Suprapubic skin (tissue), 4 donors: ENCODE data around the genes SRRT, ACHE, MUC12, TRIM56 and CLDN15.

- PRO-cap, result bidirectional peak, plus-strand start at chr7:100875103, minus-strand start at chr7:100874954; unidirectional peak, minus-strand start at chr7:100875534
- RAMPAGE, long total RNA, 4 experiments, result start-site peak on the plus strand in 4 of 4 experiments, at chr7:100875099-100875195 at its widest, 109 to 447 reads per replicate
Observed at GRCh38 chr7:100874809-100875943, at the start of gene SRRT. TSS of gene SRRT (plus strand) at chr7:100875103.

DNA sequence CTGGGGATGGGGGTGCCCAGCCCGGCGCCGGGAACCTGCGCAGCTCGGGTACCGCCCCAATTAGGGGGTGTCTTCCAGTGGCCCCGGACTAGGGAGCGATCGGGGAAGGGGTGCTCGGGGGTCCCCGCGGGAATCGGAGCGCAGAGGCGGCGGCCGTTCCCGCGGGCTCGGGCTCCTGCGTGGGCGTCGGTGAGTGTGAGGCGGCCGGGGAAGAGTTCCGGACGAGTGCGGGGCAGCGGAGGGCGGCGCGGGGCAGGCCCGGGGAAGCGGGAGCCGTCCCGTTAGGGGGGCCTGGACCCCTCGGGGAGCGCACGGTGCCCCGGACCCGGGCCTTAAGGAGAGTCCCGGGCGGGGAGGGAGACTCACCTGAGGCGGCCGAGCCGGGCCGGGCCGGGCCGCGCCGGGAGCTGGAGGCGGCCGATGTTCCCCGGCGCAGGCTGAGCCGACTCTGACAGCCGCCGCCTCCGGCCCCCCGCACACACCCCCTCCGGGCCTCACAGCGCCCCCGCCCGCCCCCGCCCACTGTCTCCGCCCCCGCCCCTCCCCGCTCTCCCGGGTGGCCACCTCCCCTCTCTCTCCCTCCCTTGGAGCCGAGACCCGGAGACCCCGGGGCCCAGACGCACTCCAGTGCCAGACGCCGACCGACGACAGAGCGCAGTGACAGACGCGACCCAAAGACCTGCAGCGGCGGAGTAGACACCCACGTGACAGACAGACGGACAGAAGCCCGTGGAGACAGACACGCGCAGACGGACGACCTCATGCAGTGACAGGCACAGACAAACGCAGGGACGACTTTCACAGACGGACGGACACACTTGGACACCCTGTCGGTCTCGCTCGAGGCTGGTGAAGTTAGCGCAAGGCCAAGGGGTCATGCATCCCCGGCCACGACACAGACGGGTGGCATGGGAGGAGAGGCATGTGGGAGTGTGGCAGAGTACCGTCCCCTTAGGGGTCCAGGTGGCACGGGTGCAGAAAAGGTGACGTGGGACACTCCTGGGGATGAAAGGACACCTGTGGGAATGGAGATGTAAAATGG lies at the start of gene ACHE:
ACHE (minus strand) TSS at position 453 of the 1,042 bp plus-strand sequence.
- PRO-cap, result bidirectional peak, plus-strand start at position 616 of the sequence, minus-strand start at position 453 of the sequence
- RAMPAGE, long total RNA, 4 experiments, result no peak in any of the 4 experiments

DNA sequence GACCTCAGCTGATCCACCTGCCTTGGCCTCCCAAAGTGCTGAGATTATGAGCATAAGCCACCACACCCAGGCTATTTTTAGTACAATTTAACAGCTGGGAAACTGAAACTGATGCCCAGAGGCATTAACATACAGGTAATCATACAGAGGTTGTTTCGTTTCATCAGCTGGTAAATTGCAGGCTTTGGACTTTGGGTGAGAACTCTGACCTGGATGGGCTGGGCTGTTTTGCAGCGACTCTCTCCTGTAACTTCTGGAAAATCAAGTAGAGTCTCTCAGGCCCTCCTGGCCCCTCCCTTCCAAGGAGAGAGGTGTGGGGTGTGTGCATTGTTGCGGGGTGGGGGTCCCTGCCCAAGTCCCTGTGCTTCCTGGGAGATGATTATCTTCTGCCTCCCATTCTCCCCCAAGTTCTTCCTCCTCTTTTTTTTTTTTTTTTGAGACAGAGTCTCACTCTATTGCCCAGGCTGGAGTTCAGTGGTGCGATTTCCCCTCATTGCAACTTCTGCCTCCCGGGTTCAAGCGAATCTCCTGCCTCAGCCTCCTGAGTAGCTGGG lies 6.4 kb upstream of the ACHE start:
- PRO-cap, result no peak
- RAMPAGE, long total RNA, 4 experiments, result no peak in any of the 4 experiments

DNA sequence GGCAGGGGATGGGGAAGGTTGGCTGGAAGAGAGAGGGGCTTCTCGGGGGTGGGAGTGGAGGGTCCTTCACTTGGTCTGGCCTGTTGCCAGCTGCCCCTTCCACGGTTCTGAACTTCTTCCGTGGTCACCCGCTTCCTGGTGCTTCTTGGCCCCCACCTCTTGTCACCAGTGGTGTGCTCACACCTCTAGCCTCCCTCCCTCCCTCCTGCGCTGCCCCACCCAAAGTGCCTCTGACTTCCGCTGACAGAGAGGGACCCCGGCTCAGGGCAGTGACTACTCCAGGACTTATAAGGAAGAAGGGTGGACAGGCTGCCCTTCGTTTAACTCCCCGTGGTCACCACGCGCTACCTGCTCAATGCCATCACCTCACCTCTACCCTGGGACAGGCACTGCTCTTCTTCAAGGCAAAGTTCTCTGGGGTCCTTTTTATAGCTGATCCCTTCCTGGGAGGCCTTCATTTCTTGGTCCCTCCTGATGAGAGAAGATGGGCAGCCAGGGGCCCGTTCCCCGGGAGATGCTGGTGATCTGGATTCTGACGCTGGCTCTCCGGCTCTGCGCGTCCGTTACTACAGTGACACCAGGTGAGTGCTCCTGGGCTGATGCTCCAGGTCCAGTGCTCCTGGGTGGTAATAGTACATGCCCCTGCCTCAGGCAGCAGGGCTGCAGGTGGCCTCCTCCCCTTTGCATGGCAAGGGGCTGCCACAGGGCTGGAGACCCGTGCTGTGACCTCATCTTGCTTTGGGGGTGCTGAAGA lies at the start of gene MUC12:
MUC12 (plus strand) TSS at position 457 of the 754 bp plus-strand sequence.
- PRO-cap, result no peak
- RAMPAGE, long total RNA, 4 experiments, result no peak in any of the 4 experiments

DNA sequence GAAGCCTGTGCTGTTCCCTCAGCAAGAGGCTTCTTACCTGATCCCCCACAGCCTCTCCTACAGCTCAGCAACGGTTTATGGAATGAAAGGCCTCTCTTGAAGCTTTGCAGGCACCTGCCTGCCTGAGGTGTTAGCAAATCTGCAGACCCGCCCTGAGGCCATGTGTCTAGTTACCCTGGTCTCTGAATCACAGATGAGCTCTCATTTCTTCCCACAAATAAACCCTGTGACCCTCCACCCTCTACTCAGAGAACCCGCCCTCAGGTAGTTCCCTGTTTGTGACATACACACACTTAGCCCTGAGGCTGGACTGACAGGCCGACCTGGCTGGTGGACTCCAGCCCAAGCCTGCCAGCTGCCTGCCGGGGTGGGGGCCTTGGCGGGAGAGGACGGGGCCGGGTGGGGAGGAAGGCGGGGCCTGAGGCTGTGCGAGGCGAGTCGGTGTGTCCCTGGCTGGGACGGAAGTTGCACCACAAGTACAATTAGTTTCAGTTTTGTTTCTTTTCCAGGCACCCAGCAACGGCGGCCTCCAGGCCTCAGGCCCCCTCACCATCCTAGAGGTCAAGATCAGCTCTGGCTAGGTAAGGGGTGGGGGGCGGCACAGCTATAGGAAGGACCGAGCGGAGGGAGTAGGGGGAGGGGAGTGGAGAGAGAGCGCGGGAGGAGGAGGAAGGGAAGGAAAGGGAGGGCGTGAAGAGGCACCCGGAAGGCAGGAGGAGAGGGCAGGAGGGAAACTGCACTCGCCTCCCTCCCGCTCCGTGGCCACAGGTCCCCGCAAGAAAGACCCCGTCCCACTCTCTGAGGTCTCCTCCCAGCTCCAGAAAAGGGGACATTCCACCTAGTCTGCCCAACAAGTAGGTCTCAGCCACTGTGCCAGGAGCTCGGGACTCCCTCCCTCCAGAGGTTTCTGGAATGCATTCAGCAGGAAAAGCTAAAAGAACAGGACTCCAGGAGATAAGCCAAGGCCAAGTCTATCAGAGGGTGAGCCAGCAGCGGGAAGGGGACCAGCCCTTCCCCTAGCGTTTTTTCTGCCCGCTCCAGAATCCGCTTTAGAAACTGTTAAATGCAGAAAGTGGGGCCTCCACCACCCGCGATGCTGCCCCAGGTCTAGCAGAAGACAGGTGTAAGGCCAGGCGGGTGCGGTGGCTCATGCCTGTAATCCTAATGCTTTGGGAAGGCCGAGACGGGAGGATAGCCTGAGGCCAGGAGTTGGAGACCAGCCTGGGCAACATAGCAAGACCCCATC lies at the start of gene TRIM56:
TRIM56 (plus strand) TSS at position 491 of the 1,246 bp plus-strand sequence.
- PRO-cap, result unidirectional peak, plus-strand start at position 491 of the sequence
- RAMPAGE, long total RNA, 4 experiments, result start-site peak on the plus strand in 4 of 4 experiments, centred at positions 398 to 507 of the sequence, 14 to 76 reads per replicate

- PRO-cap, result no peak
- RAMPAGE, long total RNA, 4 experiments, result no peak in any of the 4 experiments
Observed at GRCh38 chr7:101092395-101093477, 7.5 kb downstream of the TRIM56 start.

DNA sequence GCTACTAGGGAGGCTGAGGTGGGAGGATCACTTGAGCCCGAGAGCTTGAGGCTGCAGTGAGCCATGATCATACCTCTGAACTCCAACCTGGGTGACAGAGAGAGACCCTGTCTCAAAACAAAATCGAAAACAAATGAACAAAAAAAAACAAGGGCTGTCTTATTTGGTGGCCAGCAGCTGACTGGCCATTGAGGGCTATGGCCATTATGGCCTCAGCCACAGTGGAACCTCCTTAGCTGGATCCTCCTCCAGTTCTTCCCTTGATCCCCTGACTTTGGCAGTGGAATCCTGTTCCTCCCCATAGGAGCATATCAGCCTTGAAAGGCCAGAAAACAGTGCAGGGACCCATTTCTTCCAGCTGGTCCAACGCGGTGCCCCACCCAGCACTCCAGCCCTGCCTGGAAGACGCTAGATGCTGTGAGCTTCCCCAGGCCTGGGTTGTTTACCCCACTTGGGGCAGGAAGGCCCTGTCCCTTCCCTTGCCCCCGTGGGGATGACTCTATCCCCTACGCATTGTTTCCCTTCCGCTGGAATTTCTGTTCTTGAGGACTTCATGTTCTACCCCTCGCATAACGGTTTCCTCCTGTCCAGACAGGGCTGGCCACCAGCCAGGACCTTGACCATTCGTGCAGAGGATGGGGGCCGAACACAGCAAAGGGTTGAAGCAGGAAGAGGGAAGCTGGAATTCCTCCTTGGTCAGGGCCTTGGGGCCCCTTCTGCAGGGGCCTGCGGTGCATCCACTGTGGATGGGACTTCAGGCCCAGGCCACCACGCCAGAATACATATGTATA lies 14.8 kb upstream of the SERPINE1 start:
- PRO-cap, result no peak
- RAMPAGE, long total RNA, 4 experiments, result no peak in any of the 4 experiments

GRCh38 chr7:101182342-101182603 lies 2.2 kb upstream of the NAT16 start:
- PRO-cap, result no peak
- RAMPAGE, long total RNA, 4 experiments, result no peak in any of the 4 experiments

DNA sequence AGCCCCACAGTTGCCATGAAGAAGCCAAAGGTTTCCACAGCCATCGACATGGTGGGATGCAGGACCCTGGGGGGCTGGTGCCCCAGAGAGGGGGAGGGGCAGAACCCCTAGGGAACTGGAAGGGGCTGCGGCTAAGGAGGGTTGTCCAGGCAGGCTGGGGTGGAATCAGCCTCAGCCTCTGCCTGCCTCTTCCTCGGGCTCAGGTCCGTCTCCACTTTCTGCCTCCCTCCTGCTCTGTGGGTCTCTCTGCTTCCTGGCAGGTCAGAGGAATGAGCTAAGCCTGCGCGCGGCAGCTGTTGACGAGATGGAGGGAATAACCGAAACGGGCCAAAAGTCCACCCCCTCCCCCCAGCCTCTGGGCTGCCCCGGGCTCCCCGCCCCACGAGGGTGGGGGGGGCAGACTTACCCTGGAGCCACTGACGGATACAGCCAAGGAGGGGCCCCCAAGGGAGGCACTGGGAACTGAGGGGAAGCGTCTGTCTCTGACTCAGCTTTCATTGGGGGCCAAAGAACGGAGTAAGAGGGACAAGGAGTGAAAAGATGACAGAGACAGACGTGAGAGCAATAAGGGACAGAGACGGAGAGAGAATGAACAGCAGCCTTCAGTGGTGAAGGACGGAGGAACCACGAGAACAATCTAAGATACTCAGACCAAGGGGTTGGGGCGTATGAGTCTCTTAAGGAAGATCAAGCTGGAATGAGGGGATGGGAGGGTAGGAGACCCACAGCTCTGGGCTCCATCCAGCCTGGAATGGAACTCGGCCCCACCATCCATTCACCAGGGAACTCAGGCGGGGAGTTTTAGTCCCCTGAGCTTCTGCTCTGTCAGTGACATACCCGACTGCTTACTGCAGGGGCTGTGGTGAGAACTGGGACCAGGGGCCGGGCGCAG lies at the start of gene CLDN15:
CLDN15 (minus strand) TSS at position 271 of the 892 bp plus-strand sequence.
- PRO-cap, result no peak
- RAMPAGE, long total RNA, 4 experiments, result no peak in any of the 4 experiments

DNA sequence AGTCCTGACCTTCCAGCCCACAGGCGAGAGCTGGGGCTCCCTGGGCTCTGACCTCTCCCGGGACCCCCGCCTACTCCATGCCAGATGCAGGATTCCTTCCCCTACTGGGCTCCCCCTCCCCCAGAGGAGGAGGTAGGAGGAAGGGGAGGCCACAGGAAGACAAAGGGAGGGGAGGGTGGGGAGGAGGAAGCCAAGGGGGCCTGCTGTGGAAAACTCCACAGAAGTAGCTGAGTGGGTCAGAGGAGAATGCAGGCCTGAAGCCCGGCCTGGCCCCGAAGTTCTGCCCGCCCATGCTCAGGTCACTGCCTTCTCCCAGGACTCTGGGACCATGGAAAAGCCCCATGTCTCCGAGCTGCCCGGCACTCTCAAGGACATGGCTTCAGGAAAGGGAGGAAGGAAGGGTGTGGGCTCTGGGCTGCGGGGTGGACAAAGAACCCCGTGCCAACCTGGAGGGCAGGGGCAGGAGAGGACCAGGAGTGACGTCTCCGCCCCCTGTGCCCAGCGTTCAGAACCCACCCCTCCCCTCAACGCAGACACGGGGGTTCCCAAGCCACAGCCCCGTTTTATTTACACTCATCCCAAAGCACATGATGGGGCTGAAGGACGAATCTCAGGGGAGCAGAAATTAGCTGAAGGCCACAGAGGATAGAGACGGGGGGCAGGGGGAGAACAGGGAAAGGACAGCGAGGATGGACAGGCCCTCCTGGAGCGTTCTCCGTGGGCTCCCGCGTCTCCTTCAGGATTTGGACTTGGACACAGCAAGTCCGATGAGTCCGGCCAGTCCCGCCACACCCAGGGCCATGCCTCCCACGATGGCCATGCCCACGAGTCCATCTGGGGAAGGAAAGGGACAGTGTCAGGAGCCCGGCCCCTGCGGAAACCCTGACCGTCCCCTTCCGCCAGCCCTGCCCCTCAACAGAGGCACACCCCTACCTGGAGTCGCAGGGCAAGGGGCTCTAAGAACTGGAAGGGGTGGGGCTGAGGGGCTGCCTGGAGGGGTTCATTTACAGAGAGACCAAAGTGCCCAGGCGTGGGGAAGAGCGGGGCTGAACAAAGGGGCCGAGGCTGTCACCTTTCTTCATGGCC lies 1.8 kb upstream of the CLDN15 start:
- PRO-cap, result no peak
- RAMPAGE, long total RNA, 4 experiments, result no peak in any of the 4 experiments

DNA sequence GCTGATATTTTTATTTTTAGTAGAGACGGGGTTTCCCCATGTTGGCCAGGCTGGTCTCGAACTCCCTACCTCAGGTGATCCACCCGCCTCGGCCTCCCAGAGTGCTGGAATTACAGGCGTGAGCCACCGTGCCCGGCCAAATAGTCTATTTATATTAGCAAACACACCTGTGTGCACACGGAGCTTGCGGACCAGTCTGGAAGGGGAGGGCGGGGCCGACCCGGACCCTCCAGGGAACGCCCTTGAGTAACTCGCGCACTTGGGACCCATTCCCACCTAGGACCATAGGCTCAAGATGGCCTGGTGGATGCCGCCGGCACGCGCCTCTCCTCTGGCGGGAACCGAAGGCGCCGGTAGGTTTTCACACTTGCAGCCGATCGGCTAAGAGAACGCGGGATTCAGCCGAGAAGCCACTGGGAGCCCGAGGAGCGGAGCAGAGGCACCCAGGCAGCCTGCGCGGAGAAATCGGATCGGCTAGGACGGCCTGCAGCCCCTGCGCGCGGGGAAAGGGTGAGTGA lies 19.0 kb downstream of the IFT22 start:
- PRO-cap, result no peak
- RAMPAGE, long total RNA, 4 experiments, result no peak in any of the 4 experiments

- PRO-cap, result no peak
- RAMPAGE, long total RNA, 4 experiments, result no peak in any of the 4 experiments
Observed at GRCh38 chr7:101349104-101349690, 13.5 kb upstream of the COL26A1 start.

- PRO-cap, result no peak
- RAMPAGE, long total RNA, 4 experiments, result no peak in any of the 4 experiments
Observed at GRCh38 chr7:101486364-101486825, 123.7 kb downstream of the COL26A1 start.

DNA sequence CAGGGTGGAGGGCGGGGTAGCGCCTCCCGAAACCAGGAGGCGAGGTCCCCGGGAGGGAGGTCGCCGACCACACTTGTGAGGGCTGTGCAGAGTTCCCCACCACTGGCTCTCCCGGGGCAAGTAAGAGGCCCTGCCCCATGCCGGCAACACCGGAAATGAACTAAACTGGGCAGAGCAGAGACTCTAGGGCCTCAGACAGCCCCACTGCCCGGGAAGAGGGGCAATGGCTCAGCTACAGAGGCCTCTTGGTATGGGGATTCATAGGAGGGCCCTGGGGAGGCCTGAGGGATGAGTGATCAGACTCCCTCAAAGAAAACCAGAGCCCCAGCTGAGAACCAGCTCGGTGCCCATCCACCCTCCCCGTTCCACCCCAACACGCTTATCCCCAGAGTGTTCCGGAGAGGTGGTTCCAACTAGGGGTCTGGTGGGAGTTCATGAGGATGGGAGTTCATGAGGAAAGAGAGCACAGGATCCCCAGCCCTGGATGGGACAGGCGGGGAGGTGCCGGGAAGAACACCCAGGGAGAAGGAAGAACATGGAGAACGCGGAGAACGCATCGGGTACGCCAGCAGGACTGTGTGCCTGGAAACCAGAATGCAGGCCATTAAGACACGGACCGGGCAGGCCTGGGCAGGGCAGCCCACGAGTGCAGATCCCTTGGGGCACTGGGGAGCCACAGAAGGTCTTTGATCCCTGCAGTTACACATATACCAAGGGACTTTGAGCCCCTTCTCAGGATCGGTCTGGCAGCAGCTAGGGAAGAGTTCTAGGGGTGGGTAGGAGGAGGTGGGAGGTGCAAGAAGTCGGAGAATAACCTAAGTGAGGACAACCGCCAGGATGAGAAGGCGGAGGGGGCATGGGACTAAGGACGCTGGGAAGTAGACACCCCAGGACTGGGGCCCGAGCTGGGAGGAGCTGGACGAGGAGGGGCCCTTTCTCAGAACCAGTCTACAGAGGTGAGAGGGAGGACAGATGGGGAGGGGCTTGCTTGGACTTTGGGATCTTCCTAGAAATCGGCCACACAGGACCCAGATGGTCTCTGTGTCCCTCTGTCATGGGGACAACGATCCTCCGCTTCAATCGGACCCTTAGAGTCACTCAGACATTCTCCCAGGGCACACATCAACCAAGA lies 89.7 kb upstream of the MYL10 start:
- PRO-cap, result no peak
- RAMPAGE, long total RNA, 4 experiments, result no peak in any of the 4 experiments

GRCh38 chr7:101733488-101734503 lies 83.6 kb upstream of the CUX1 start:
- PRO-cap, result no peak
- RAMPAGE, long total RNA, 4 experiments, result no peak in any of the 4 experiments

- PRO-cap, result no peak
- RAMPAGE, long total RNA, 4 experiments, result no peak in any of the 4 experiments
Observed at GRCh38 chr7:101736062-101736450, 81.4 kb upstream of the CUX1 start.

GRCh38 chr7:101779103-101779556 lies 38.3 kb upstream of the CUX1 start:
- PRO-cap, result no peak
- RAMPAGE, long total RNA, 4 experiments, result no peak in any of the 4 experiments

DNA sequence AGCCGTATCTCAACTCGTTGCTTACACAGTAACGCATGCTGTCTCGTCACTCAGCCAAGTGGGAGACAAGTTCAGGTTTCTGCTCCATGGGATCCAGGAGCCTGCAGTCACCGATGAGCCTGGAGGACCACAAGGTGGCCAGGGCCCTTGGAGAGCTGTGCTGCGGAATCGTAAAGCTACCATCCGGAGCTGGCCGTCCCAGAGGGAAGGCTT lies 7.8 kb downstream of the CUX1 start:
- PRO-cap, result no peak
- RAMPAGE, long total RNA, 4 experiments, result no peak in any of the 4 experiments

- PRO-cap, result no peak
- RAMPAGE, long total RNA, 4 experiments, result no peak in any of the 4 experiments
Observed at GRCh38 chr7:101832096-101832501, 14.7 kb downstream of the CUX1 start.

DNA sequence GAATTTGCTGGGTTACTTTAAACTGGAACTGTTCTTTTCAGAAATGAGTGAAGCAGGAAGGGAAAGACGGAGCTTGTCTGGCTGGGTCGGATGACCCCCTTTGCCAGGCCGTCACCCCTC lies 40.0 kb downstream of the CUX1 start:
- PRO-cap, result no peak
- RAMPAGE, long total RNA, 4 experiments, result no peak in any of the 4 experiments